ENCODE measurements around a stretch of chr4.

DNA sequence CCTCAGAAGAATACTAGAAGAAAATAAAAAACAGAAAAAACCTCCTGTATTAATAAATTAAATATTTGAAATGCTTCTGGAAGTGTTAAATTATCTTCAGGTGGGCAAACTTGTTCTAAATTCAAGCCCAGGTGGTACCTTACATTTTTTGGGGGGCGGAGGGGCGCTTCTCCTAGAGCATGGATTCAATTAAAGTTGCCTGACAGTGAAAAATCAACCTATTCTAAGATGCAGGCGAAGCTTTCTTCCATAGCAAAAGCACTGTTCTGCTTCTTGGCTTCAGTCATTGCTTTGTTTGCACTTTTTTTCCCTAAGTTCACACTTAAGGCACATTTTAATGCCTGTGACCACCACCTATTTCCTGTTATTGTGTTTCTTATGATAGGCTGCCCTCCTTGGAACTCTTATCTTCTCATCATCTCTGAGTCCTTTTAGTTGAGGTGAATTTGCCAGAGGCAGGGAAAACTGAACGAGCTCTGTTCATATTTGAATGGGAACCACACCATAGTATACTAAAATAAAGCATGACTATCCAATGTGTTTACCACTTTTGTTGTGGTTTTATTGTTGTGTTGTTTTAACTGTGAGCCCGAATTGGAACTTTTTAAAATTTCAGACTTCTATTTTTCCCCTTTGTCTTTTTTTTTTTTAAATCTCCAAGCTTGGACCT is 119.8 kb downstream of the SPCS3 start:
- RRBS, 2 experiments = no CpG with 5 or more reads among the region's 5 CpGs

- RRBS, 2 experiments = no CpG with 5 or more reads among the region's 3 CpGs
Observed at GRCh38 chr4:176538084-176538645, 218.4 kb downstream of the SPCS3 start.

GRCh38 chr4:176905473-176905934 is 112.8 kb upstream of the VEGFC start:
- RRBS, 2 experiments = no CpG with 5 or more reads among the region's 2 CpGs

- RRBS, 2 experiments = no CpG with 5 or more reads among the region's 3 CpGs
Observed at GRCh38 chr4:177010282-177010855, 217.6 kb upstream of the VEGFC start.

GRCh38 chr4:182145091-182145439 is 98.1 kb upstream of the TENM3 start:
- RRBS, 2 experiments = no CpG with 5 or more reads among the region's 21 CpGs

DNA sequence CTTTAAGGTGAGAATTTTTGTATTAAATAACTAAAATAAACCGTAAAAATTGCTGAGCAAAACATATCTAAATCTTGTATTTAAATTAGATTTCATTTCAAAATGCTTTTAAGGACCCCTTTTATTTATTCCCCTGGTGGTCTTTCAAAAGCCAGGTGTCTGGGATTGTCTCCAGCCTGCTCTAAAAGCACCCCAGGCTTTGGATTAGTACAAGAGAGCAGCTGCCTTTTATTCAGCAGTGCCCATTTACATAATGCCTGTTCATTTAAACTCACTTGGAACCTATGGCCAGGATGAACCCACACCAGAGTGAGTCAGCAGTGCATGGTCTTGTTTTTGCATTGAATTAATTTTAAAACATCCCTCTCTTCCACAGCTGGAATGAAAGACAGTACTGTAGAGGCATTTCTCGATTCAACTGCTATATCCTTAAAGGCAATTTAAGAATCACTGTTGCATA is 64.1 kb upstream of the TENM3 start:
- RRBS, 2 experiments = no CpG with 5 or more reads among the region's 2 CpGs

DNA sequence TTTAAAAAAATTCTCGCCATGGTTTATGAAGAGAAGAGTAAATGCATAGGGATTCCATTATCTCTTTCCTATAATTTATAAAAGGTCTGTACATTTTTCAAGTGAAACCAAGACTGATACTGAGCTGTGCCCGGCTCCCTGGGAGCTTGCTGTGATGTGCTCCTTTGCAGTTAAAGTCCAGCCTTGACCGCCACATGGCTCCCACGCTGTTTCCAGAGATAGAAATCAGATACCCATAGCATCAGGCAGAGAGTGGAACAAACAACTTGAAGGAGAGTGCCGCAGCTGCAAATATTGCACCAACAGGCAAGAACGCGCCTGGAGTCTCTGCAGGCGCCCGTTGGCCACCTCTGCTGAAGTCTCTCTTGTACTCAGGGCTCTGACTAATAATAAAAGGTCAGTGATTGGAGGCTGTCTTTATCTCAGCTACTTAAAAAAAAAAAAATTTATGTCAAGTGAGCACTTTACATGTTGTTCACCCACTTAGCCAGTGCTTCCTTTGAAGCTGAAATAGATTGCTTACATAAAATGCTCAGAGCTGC is 31.0 kb upstream of the TENM3 start:
- RRBS, 2 experiments = no CpG with 5 or more reads among the region's 9 CpGs

DNA sequence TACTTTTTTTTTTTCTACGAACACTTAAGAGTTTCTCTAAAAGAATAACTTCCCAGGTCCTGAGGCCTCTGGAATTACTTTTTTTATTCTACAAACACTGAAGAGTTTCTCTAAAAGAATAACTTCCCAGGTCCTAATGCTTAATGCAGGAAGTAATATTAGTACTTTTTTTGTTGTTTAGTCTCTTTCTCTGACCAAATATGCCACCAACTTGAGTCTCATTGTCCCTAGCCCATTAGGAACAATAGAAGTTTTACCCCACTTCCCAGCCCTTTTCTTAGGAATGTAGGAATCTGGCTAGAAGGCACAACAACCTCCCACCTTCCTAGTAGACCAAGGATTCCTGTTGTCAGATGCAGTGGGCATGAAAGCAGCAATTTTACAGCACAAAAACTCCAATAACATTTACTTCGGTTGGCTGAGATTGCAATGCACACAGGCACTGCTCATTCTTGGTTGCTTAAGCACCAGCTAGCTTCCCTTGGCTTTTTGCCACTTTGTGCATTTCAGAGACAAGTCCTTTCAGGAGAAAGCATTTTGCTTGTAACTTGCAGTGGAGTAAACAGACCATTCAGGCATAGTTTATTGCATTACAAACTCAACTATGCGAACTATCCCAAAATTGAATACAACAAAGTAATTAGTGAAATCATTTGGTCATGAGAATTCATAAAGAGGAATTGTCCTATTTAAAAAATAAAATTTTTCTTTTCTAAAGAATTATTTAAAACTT is 312.8 kb downstream of the TENM3 start:
- RRBS, 2 experiments = no CpG with 5 or more reads among the region's 3 CpGs

- RRBS, 2 experiments = no CpG with 5 or more reads among the region's 10 CpGs
Observed at GRCh38 chr4:182809157-182809591, 108.0 kb downstream of the DCTD start.

GRCh38 chr4:182904165-182904917 is 12.8 kb downstream of the DCTD start:
- RRBS, 2 experiments = 95 to 96% methylated on average over 3 of the region's 15 CpGs

DNA sequence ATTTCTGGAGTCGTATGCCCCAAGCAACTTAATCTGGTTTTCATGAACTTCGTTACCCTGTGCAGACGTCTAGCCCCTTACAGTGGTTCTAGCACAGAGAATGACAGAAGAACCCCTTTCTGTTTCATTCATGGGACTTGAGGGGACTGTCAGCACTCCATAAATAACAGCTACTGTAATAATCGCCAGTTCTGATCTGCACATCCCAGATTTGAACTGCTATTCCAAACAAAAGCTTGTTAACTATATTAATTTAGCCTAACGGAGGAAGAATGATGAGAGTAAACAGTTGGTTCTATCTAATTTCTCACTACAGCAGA is 1.0 kb upstream of the DCTD start:
- RRBS, 2 experiments = no CpG with 5 or more reads among the region's 5 CpGs

GRCh38 chr4:183171726-183172012 is 72.6 kb downstream of the WWC2 start:
- RRBS, 2 experiments = no CpG with 5 or more reads among the region's 3 CpGs

- RRBS, 2 experiments = no CpG with 5 or more reads among the region's 2 CpGs
Observed at GRCh38 chr4:183304751-183305450, 15.2 kb downstream of the CLDN22 start.

DNA sequence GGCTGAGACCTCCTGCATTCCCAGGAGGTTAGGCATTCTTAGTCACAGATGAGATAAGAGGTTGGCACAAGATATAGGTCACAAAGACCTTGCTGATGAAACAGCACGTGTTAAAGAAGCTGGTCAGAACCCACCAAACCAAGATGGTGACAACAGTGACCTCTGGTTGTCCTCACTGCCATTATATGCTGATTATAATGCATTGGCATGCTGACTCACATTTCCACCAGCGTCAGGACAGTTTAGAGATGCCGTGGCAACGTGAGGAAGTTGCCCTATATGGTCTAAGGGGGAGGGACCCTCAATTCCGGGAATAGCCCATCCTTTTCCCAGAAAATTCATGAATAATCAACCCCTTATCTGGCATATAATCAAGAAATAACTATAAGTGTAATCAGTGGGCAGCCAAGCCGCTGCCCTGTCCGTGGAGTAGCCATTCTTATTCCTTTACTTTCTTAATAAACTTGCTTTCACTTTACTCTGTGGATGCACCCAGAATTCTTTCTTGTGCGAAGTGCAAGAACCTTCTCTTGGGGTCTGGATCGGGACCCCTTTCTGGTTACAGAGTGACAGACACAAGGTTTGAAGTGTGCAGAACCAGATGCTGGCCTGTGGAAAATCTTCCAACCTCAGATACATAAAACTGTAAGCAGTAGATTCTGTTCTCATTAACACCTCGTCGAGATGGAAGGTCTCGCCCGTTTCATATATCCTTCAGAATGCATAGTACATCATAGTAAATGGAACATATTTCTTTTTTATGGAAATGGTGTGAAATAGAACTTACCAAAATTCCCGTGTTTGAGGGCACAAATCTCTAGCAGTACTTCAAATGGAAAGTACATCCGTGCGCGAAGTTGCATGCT is 26.9 kb upstream of the CLDN24 start:
- RRBS, 2 experiments = 100% methylated on average over 1 of the region's 17 CpGs; no CpG with 5 or more reads in 1 of the 2 experiments

- RRBS, 2 experiments = no CpG with 5 or more reads among the region's 9 CpGs
Observed at GRCh38 chr4:183350665-183351046, 28.4 kb upstream of the CLDN24 start.

DNA sequence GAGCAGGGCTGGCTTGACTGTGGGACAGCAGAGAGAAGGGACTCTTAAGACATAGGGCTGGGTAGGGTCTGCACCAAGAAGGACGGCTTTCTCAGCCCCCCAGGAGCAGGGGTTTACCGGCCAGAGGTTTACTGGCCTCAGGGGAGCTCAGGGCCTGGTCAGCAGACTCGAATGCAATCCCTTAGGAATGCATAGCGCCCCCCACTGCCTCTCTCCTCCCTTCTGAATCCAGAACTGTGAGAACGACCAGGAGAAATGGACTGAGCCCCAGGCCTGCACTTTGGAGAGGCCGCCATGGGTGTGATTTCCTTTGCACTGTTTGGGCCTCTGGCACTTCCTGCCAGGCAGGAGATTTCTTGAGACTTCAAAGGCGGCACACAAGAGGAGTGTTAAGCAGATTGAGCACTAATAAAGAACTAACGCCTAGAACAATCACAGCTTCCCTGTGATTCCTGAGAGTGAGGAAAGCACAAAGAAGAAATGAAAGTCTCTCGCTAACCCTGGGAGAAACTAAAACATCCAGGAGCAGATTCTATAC is 13.8 kb upstream of the CDKN2AIP start:
- RRBS, 2 experiments = no CpG with 5 or more reads among the region's 9 CpGs

- RRBS, 2 experiments = under 1 to 1% methylated on average over 22 of the region's 108 CpGs
Observed at GRCh38 chr4:183505431-183506608, 962 bp downstream of the ING2 start.

DNA sequence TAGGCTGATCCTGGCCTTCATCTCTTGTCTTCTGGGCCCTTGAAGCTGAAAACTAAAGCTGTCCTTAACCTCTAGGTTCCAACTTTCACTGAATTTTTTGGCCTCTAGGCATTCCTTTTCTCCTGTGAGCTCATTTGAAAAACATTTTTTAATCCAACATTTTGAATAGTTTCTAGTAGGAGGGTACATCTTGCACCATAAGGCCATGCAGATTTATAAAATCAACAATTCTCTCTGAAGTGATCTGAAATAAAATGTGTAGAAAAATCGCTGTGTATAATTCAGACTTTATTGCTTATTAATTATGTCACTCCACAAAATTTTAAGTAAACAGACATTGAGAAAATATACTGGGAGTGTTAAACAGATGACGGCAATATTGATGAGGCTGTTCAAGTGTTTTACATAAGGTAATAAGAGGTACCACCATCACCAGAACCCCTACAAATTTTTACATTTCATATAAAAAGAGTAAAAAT is 19.6 kb downstream of the RWDD4 start:
- RRBS, 2 experiments = no CpG with 5 or more reads among the region's 2 CpGs

GRCh38 chr4:183764226-183764865 is 105.3 kb downstream of the TRAPPC11 start:
- RRBS, 2 experiments = no CpG with 5 or more reads among the region's 7 CpGs

DNA sequence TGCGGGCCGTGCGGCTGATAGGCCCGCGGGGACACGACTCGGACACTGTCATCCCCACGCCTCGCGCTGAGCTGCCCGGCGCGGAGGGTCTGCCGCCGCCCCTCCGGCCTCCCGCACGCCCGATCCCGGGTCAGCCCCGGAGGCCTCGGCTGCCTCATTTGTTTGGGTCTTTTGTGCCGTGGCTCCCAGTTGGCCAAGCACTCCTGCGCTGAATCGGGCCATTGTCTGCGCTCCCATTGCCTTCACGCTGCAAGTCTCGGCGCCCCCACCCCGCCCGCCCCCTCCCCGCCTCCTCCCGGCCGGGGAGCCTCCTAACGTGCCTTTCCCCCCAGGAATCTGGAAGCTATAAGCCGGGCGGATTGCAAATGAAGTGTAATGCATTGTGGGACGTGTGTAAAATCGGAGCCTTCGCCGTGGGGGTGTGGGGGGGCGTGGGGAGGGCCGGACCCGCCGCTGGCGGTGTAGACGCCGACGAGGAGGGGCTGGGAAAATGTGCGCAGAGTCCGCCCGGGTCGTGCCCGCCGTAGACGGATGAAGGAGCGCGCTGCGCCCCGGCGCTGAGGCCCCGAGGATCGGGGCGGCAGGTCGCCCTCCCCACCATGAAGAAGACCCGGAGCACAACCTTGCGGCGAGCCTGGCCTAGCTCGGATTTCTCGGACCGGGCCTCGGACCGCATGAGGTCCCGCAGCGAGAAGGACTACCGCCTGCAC is 1.2 kb downstream of the STOX2 start:
- RRBS, 2 experiments = 35 to 41% methylated on average over 43 of the region's 76 CpGs